ENCODE results near the genes S100A3, ILF2 and SLC39A1.

GRCh38 chr1:153538272-153538792 lies 2.4 kb downstream of the S100A5 start:
- PRO-cap = no peak
- RAMPAGE, long total RNA, 2 experiments = no peak in any of the 2 experiments

DNA sequence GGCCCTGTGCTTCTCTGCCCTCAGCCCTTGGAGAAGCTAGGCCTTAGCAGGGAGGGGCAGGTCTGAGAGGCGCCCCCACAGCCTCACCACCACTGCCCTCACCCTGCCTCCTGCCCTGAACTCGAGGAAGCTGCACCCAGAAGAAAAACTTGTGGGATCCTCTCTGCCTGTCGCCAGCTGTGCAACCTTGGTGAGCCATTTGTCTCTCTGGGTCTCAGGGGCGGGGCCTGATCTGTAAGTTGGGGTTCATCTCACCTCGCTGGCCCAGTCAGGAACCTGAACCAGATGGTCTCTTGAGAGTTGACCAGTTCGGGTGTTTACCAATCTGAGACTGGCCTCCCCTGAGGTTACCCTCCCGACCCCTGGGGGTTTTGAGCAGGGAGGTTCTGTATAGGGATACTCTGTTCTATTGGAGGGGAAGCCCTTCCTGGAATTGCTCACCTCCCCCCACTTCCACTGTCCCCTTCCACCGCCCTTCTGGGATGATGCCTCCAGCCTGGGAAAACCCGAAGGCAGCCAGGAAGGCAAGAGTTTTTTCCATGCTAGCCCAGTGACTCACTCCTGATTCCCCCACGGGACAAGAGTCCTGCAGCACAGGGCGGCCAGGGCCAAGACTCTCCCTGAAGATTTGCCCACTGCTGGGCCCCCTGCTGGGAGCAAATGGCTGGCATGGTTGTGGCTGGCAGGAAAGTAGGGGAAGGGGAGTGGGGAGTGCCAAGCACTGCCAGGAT lies at the start of gene S100A3:
TSS of gene S100A3 (minus strand) at position 333 of the 731 bp plus-strand sequence.
- PRO-cap = no peak
- RAMPAGE, long total RNA, 2 experiments = no peak in any of the 2 experiments

GRCh38 chr1:153577392-153578108 lies 11.9 kb upstream of the S100A2 start:
- PRO-cap = no peak
- RAMPAGE, long total RNA, 2 experiments = no peak in any of the 2 experiments

DNA sequence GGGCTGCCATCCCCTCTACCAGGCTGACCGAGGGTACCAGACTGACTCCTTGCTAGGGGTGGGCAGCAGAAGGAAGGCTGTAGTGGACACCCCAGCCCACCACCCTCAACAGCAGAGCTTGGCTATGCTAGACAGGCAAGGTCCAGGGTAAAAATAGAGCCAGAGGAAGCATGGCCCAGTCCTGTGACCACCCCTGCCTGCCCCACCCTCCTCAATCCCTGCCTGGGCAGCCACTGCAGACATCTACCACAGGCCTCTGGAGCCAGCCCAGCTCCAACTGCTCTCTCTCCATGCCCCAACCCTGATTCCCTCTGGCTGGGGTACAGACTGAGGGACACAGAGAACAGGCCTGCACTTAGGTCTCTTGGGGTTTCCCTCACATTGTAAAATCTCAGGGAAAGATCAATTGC lies 1.7 kb downstream of the S100A1 start:
- PRO-cap = no peak
- RAMPAGE, long total RNA, 2 experiments = no peak in any of the 2 experiments

GRCh38 chr1:153670128-153670782 lies 538 bp downstream of the ILF2 start:
- PRO-cap = no peak
- RAMPAGE, long total RNA, 2 experiments = no peak in any of the 2 experiments

DNA sequence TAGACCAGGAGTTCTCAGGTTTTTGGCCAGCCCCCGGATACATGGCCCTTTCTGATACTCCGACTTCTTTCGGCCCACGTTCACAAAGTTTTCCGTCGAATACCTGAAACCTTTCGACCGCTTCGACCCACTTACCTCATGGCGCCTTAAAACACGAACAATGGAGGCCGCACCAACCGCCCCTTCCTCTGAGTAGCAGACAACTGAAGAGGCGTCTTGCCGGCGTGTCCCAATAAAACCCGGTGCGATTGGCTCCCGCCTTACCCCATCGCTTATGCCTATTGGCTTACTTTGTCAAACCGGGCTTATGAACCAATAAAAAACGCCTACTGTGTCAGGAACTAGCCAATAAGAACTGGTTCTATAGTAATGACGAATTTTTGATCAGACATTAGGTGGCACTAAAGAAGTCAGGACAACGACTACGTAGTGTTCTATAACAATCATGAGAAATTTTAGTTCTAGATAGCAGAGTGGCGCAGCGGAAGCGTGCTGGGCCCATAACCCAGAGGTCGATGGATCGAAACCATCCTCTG lies at the start of gene ILF2:
TSS of gene ILF2 (minus strand) at position 211 of the 536 bp plus-strand sequence.
- PRO-cap = bidirectional peak, plus-strand start at position 464 of the sequence, minus-strand start at position 190 of the sequence
- RAMPAGE, long total RNA, 2 experiments = start-site peak on the minus strand in 2 of 2 experiments, centred at positions 184 to 193 of the sequence, 479 to 514 reads per replicate

- PRO-cap = no peak
- RAMPAGE, long total RNA, 2 experiments = no peak in any of the 2 experiments
Observed at GRCh38 chr1:153677606-153678074, 848 bp upstream of the NPR1 start.

DNA sequence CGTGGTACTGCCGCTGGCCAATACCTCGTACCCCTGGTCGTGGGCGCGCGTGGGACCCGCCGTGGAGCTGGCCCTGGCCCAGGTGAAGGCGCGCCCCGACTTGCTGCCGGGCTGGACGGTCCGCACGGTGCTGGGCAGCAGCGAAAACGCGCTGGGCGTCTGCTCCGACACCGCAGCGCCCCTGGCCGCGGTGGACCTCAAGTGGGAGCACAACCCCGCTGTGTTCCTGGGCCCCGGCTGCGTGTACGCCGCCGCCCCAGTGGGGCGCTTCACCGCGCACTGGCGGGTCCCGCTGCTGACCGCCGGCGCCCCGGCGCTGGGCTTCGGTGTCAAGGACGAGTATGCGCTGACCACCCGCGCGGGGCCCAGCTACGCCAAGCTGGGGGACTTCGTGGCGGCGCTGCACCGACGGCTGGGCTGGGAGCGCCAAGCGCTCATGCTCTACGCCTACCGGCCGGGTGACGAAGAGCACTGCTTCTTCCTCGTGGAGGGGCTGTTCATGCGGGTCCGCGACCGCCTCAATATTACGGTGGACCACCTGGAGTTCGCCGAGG lies 811 bp downstream of the NPR1 start:
- PRO-cap = no peak
- RAMPAGE, long total RNA, 2 experiments = no peak in any of the 2 experiments

DNA sequence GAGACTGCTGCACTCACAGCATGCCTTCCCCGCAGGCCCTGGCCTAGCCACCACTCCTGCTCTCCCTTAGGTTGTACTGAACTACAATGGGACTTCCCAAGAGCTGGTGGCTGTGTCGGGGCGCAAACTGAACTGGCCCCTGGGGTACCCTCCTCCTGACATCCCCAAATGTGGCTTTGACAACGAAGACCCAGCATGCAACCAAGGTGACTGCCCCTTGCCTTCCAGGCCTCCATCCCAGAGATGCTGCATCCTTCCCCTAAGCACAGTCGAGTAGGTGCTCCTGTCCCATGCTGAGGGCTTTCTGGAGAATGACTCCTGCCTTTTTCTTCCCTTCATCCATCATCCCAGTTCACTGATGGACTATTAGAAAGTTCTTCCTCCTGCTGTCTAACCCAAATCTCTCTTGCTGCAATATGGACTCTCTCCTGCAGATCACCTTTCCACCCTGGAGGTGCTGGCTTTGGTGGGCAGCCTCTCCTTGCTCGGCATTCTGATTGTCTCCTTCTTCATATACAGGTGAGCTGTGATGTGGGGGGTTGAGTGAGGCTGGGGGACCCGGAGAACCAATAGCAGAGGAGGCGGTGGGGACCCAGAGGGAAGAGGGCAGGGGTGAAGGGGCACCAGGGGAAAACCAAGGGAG lies 4.9 kb downstream of the NPR1 start:
- PRO-cap = no peak
- RAMPAGE, long total RNA, 2 experiments = no peak in any of the 2 experiments

GRCh38 chr1:153768209-153768747 lies 6.9 kb upstream of the SLC27A3 start:
- PRO-cap = no peak
- RAMPAGE, long total RNA, 2 experiments = no peak in any of the 2 experiments

GRCh38 chr1:153948111-153948698 lies 1.7 kb upstream of the DENND4B start:
- PRO-cap = no peak
- RAMPAGE, long total RNA, 2 experiments = no peak in any of the 2 experiments

DNA sequence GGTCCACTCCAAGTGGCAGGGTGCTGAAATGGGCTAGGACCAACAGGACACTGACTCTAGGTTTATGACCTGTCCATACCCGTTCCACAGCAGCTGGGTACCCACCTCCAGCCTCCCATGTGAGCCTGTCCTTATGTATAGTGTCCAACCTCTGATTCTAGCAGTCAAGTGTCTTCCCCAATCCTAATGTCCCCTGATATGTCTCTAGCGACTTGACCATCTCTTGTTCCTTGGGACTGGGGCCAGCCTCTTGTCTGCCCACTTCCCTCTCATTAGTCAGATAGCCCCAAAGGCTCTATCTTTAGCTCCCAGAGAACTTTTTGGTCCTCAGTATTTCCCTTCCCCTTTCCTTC lies 1.2 kb upstream of the CRTC2 start:
- PRO-cap = no peak
- RAMPAGE, long total RNA, 2 experiments = no peak in any of the 2 experiments

GRCh38 chr1:153963193-153964032 lies at the start of gene SLC39A1:
TSS of gene SLC39A1 (minus strand) at chr1:153963537.
- PRO-cap = bidirectional peak, plus-strand start at chr1:153963430, minus-strand start at chr1:153963333; bidirectional peak, plus-strand start at chr1:153963697, minus-strand start at chr1:153963537
- RAMPAGE, long total RNA, 2 experiments = start-site peak on the plus strand in 1 of 2 experiments, at chr1:153963672-153963738 at its widest, 7 reads per replicate; start-site peak on the minus strand in 2 of 2 experiments, at chr1:153963271-153963537 at its widest, 14 to 227 reads per replicate

- PRO-cap = no peak
- RAMPAGE, long total RNA, 2 experiments = no peak in any of the 2 experiments
Observed at GRCh38 chr1:153972065-153973181, 4.7 kb downstream of the CREB3L4 start.

GRCh38 chr1:153976703-153977105 lies 770 bp downstream of the JTB start:
- PRO-cap = no peak
- RAMPAGE, long total RNA, 2 experiments = no peak in any of the 2 experiments

GRCh38 chr1:153984288-153984650 lies 1.9 kb downstream of the RAB13 start:
- PRO-cap = no peak
- RAMPAGE, long total RNA, 2 experiments = no peak in any of the 2 experiments

DNA sequence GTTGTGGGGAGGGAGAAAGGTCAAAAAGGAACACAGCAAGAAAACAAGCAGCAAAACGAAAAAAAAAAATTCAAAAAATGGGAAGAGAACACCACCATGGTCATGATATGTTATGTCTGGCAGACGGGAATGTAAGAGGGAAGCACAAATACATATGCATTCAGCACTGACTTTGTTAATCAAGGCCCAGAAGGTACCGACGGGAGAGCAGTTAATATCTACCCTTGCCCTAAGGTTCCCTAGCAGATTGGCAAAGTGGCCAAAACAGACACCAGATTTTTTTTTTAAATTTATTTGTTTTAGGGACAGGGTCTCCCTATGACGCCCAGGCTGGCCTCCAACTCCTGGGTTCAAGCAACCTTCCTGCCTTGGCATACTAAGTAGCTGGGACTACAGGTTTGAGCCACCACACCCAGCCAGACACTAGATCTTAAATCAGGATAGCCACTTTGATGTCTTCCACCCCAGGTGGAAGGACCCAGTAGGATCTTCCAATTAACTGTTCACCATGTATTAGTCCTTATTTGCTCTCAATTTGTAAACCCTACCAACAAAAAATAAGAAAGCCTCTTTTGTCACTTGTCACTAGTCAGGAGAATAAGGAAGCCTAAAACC lies 19.7 kb downstream of the TPM3 start:
- PRO-cap = no peak
- RAMPAGE, long total RNA, 2 experiments = no peak in any of the 2 experiments

- PRO-cap = no peak
- RAMPAGE, long total RNA, 2 experiments = no peak in any of the 2 experiments
Observed at GRCh38 chr1:154175962-154176802, 15.7 kb downstream of the TPM3 start.

GRCh38 chr1:154198964-154199509 lies 7.1 kb downstream of the CFAP141 start:
- PRO-cap = no peak
- RAMPAGE, long total RNA, 2 experiments = no peak in any of the 2 experiments

DNA sequence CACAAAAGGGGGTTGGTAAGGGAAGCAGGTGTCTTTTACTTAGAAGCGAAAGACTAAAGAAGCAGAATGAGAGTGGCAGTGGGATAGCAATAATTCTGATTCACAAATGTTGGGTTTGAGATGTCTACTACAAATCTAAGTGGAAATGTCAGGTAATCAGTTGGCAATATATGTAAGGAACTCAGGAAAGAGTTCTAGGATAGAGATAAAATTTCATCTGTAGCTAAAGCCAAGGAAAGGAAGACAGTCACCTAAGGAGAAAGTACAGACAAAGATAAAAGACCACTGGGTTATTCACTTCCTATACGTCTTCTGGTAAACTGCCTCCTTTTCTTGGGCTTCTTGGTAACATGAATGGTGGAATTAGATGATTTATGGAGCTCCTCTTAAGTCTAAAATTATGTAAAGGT lies 1.3 kb downstream of the C1orf43 start:
- PRO-cap = no peak
- RAMPAGE, long total RNA, 2 experiments = no peak in any of the 2 experiments

Measured in breast epithelium (tissue), 2 donors.